Fibroblast of villous mesenchyme (primary cell): ENCODE data around the genes MAPK1 and DDTL.

GRCh38 chr22:21864751-21865636 is 2.5 kb downstream of the MAPK1 start:
- CAGE, long polyA plus RNA: no peak

- CAGE, long polyA plus RNA: no peak
These were observed at the start of gene MAPK1 for GRCh38 chr22:21867050-21867751. Gene MAPK1 (minus strand): TSS chr22:21867645.

DNA sequence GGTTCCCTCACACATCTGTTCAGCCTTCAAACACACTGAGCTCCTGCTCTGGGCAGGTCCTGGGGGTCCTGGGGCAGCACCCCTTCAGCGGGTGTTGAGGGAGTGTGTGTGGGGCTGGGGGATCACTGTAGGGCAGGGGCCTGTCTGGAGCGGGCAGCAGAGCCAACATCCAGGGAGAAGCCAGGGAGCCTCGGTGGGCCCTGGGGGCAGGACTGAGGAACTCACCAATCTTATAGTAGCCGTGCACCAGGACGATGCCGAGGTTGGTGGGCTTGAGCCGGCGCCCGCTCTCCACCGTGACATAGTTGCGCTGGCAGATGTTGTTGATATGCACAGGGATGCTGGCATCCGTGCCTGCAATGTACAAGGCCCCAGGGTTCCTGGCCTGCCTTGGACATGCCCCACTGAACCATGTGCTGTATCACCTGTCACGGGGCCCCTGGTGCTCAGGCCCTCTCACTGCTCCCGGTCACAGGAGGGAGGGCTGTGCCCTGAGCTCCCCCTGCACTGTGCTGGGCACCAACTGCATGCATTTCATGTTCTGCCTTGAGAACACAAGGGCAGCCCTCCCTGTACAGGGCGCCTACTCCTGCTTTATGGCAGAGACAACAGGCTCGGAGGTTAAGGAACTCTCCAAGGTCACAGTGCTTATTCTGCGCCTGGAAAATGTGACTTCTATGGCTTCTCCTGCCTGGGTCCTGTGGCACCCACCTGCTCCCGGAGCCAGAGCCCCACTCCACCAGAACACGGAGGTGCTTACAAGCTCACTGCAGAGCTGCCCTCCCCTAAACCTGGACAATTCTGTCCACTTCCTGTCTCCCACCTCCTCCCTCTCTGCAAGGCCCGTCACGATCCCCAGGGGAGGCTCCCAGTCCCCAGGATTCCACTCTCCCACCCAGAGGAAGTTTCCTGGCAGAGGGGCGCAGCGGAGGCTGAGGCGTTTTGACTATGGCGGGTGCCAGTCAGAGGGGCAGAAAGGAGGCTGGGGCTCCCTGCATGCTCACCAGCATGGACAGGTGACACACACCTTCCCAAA is 7.8 kb upstream of the PPM1F start:
- CAGE, long polyA plus RNA: no peak

DNA sequence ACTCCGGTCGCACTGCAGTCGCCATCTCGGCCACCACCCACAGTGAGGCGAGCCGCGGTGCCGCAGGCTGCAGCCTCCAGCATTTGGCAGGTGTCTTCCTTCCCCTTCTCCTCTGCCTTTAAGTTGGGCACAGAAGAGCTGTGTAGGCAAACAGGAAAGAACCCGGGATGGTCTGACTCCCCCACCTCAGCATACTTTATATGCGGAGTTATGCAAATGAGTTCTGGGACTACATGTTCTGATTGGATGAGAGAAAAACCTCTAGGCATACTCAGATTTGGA is 121.1 kb upstream of the VPREB1 start:
- CAGE, long polyA plus RNA: no peak

- CAGE, long polyA plus RNA: no peak
These were observed 77.8 kb downstream of the VPREB1 start for GRCh38 chr22:22322325-22322761.

DNA sequence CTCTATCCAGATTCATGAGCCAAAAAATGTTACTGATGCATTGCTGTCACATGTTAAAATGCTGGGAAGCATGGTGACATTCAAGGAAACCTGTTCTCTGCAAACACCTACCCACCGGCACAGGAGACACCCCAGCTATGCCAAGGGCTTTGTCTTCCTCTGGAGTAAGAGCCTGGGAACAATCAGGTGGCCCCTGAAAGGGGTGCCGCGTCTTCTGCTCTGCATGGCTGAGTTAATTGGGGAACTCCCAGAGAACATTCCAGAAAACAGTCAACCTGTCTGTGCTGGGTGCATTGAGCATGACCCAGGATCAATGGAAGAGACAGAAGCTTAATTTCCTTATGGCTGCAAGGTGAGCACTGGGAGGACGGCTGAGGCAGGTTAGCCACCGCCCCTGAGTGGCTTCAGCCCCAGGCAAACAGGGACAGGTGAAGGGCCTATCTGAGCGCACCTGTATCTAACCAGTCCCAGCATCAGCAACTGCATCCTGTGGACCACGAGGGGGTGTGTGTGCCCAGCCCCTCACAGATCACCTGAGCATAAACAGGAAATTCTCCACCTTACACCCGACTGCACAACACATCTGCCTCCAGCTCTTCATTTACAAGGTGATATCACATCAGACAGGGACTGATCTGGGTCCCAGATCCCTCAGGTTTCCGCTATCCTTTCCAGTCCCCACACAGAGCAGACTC is 108.5 kb downstream of the GGTLC2 start:
- CAGE, long polyA plus RNA: no peak

DNA sequence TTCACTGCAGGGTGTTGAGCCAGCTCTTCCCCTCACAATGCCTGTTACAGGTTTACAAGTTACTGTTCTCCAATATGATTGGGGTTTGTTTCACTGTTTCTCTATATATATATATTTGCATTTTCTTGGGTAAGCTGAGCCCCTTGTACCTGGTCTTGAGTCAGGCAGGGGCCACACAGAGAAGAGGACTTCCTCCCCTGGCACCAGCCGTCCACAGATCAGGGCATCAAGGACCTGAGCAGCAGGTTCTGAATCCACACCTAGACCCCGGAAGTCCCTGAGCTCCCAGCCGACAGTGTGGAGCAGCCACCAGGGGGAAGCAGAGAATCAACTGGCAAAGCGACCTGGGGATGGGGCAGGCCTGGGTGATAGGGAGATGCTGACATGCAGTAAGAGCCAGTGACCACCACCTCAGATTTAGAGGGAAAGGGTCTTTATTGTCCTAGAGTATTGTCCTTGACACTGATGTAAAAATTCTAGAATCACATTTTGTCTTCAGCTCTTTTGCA is 109.1 kb downstream of the GGTLC2 start:
- CAGE, long polyA plus RNA: no peak

DNA sequence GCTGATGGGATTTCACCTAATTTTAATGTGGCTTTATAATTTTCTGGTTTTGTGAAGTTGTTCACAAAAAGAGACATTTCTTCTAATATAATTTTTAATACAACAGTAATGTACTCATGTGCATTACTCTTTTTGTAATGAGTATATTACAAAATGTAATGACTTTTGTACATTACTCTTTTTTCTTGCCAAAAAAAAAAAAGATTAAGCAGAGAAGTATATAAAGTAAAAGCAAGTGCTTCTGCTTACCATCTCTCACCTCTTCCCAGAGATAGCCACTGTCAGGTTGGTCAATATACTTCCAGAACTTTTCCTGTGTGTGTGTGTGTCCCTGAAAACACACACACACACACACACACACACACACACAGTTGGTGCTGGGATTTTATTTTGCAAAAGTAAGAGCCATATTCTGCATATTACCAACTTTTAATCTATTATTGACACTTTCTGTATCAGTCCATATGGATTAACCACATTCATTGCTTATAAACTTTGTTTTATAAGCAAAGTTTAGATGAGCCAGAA is 2.4 kb downstream of the IGLL5 start:
- CAGE, long polyA plus RNA: no peak

GRCh38 chr22:22960189-22960799 is 72.7 kb downstream of the IGLL5 start:
- CAGE, long polyA plus RNA: no peak

GRCh38 chr22:23124381-23125139 is 17.2 kb downstream of the RSPH14 start:
- CAGE, long polyA plus RNA: no peak

- CAGE, long polyA plus RNA: no peak
These were observed 443 bp downstream of the RSPH14 start for GRCh38 chr22:23141403-23141691.

DNA sequence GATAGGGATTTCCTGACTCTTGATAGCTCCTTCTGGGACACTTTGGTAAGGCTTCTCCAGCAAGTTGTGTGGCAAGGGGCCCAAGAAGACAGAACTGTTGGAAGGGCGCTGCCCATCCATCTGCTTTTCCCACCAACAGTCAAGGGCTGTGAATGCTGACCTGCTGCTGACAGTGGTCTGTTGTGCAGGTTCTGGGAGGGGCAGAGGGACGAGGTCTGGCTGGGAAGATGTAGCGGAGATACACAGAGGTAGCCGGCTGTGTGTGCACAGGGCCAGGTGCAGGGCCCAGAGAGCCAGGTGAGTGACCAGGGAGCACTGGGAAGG is 12.3 kb downstream of the BCR start:
- CAGE, long polyA plus RNA: no peak

DNA sequence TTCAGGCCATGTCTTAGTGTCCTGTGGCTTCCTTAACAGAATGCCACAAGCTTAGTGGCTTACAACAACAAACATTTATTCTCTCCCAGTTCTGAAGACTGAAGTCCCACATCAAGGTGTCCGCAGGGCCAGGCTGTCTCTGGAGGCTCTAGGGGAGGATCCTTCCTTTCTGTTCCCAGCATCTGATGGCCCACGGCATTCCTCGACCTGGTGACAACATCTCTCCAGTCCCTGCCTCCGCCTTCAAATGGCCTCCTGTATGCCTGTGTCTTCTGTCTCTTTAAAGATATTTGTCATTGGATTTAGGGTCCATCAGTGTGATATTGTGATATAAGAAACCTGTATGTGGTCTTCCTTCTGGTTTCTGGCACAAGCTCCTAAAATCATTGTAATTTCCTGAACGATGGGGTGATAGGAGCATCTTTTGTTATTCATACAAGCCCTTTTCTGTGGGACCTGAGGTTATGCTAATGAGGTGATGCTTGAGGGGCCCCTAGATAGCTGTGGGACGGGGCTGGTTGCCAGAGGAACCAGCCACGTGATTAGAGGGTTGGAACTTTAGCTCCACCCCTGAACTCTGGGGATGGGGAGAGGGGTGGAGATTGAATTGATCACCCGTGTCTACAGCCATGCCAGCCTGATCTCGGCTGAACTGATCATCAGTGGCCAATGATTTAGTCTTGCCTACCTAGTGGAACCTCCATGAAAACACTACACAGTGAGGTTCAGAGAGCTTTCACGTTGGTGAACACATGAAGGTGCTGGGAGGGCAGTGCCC is 62.6 kb downstream of the BCR start:
- CAGE, long polyA plus RNA: no peak

- CAGE, long polyA plus RNA: no peak
These were observed 108.9 kb downstream of the BCR start for GRCh38 chr22:23289055-23289754.

GRCh38 chr22:23509562-23510066 is 70.5 kb downstream of the IGLL1 start:
- CAGE, long polyA plus RNA: no peak

DNA sequence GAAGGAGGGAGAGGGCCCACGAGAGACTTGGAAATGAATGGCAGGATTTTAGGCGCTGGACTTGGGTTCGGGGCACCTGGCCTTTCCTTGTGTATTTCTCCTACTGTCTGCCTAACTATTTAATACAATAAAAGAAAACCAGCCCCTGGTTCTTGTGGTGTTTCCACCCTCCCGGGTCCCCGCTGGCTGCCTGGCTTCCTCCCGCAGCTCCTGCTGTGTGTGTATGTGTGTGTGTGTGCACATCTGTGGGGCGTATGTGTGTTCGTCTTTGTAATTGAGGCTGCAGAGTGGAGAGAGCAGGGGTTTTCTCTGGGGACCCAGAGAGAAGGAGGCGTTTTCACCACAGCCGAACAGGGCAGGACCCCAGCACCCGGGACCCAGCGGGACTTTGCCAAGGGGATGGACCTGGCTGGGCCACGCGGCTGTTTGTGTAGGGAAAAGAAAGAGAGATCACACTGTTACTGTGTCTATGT is 42.7 kb downstream of the IGLL1 start:
- CAGE, long polyA plus RNA: no peak

GRCh38 chr22:23675911-23676615 is 14.8 kb upstream of the RGL4 start:
- CAGE, long polyA plus RNA: no peak

DNA sequence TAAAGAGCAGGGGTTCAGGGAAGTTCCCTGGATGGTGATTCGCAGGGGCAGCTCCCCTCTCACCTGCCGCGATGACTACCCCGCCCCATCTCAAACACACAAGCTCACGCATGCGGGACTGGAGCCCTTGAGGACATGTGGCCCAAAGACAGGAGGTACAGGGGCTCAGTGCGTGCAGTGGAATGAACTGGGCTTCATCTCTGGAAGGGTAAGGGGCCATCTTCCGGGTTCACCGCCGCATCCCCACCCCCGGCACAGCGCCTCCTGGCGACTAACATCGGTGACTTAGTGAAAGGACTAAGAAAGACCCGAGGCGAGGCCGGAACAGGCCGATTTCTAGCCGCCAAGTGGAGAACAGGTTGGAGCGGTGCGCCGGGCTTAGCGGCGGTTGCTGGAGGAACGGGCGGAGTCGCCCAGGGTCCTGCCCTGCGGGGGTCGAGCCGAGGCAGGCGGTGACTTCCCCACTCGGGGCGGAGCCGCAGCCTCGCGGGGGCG is 289 bp upstream of the MIF start:
- CAGE, long polyA plus RNA: no peak

- CAGE, long polyA plus RNA: no peak
These were observed at the start of gene DDTL for GRCh38 chr22:23966727-23967136. Gene DDTL (plus strand): TSS chr22:23966888.

GRCh38 chr22:24070478-24071083 is 59.5 kb downstream of the CABIN1 start:
- CAGE, long polyA plus RNA: no peak